HCT116 (cell line): ENCODE measurements around the genes ANP32A and PAQR5.

GRCh38 chr15:68162161-68162668 lies 42.9 kb downstream of the CALML4 start:
- RRBS, result no CpG with 5 or more reads among the region's 2 CpGs

GRCh38 chr15:68290485-68291118 lies 13.1 kb downstream of the FEM1B start:
- RRBS, result no CpG with 5 or more reads among the region's 9 CpGs

DNA sequence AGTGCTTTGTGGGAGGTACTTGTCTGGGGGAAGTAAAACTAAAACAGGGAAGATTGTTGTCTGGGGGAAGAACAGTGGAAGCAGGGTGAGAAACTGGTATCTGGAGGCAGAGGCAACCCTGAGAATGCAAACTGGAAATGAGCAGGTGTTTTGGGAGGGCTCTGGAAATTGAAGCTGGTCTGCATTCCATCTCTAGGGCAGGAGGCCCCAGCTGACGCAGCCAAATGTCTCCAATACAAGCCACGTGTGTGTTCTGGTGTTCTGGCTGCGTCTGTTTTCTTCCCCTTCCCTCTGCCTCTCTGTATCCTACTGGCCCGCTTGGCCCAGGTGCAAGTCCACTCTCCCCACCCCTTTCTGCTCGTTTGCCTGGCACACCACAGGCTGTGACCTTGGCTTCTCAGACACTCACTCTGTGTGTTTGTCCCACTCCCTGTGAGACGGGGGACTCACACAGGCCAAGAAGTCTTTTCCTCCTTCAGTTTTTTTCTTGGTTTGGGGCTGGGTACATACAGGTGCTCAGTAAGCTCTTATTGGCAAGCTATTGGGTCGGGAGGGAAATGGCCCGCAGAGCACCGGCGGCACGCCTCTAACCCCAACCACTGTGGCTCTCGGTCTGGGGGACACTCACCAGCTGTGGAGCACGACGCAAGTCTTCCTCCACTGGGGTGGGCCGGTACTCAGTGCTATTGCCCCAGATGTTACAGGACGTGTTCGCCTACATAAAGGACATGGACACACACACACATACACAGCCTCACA lies 33.0 kb downstream of the FEM1B start:
- RRBS, result no CpG with 5 or more reads among the region's 17 CpGs

- RRBS, result no CpG with 5 or more reads among the region's 6 CpGs
Observed at GRCh38 chr15:68579925-68580396, 1.2 kb downstream of the CORO2B start.

GRCh38 chr15:68602025-68602351 lies 23.2 kb downstream of the CORO2B start:
- RRBS, result no CpG with 5 or more reads among the region's 5 CpGs

GRCh38 chr15:68640672-68641780 lies 62.2 kb downstream of the CORO2B start:
- RRBS, result no CpG with 5 or more reads among the region's 17 CpGs

DNA sequence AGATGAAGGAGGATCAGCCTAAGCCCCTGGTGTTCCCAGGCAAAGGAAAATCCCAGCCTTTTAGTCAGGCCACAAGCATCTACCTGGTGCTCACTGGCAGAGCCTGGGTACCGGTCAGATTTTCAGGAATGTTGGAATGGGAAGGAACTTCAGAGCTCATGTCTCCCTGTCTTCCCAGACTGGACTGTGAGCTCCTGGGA lies 117.9 kb downstream of the CORO2B start:
- RRBS, result no CpG with 5 or more reads among the region's 1 CpG

GRCh38 chr15:68820710-68820953 lies at the start of gene ANP32A:
Gene ANP32A (minus strand): TSS chr15:68820895.
- RRBS, result no CpG with 5 or more reads among the region's 27 CpGs

- RRBS, result 2% methylated on average over 41 of the region's 79 CpGs
Observed at GRCh38 chr15:68820954-68821710, 437 bp upstream of the ANP32A start.

GRCh38 chr15:69181349-69182151 lies 21.1 kb downstream of the GLCE start:
- RRBS, result no CpG with 5 or more reads among the region's 5 CpGs

DNA sequence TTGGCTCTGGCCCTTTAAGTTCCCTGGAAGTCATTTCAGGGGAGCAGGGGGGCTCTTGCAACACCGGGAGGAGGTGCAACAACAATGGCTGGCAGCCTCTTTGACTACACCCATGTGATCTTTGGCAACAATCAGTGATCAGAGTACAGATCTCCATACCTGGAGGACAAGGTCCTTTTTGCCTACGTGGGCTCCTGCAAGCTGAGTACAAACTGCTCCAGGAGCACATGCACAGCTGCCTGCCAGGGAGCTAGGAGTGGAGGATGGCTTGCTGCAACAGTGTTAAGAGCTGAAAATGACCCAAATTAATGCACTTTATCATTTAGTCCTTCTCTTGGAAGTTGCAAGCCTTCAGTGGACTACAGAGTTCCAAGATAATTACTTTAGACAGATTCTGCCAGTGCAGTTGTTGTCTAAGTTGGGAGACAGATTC lies 64.0 kb downstream of the GLCE start:
- RRBS, result no CpG with 5 or more reads among the region's 2 CpGs

DNA sequence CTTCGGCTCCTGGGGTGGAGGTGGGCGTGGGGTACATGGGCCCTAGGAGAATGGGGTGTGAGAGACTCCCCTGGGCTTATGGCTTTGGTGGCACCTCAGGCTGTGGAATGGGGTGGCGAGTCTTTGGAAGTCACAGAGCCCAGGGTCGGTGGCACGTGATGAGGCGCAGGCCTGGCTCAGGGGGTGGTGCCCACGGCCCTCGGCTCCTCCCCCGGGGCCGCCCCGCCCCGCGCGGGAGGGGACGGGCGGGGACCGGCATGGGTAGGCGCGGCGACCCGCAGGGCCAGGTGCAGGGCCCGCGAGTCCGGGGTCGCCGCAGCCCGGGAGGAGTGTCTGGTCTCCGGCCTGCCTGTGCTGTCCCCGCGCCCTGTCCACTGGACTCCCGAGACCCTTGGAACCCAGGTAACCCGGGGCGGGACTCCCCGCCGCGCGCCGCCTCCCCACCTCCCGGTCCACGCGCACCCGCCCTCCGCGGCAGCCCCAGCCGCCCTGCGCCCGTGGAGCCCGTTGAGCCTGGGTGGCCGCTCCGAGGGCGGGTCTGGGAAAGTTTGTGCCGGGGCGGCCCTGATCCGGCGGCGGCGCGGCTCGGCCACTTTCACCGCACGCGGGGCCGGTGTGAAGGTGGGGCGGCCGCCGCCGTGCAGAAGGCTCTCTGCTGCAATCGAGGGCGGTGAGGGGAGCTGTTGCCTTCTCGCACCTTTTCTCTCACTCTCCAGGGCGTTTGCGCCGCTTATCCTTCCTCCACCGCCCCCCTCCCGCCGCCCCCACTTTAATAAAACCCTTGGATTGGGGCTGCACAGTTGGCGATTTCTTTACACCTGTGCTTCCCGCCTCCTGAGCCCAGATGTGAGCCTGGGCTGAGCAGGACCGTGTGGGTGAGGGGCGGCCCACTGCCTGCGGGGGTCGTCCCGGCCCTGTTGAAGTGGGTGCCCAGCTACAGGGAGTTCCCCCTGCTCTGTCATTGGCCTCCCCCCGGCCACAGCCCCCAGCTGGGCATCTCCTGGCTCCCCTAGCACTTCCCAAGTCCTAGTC lies at the start of gene PAQR5:
PAQR5 (plus strand) TSS at position 258 of the 1,032 bp plus-strand sequence.
- RRBS, result 2% methylated on average over 49 of the region's 84 CpGs

DNA sequence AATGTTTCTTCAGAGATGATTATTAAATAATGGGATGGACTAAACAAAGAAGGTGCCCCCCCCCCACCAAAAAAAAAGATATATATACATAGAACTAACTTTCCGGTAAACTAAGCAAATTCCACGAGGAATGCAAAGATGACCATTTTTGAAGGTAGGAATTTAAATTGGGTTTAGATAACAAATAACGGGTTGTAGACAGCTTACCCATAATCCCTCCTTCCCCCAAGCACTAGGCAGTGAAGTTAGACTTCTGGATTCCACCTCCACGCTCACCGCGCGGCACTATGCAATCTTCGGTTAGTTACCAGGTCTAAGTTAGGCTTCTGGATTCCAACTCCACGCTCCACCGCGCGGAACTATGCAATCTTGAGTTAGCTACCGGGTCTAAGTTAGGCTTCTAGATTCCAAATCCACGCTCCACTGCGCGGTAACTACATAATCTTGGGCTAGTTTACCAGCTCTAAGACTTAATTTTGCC lies 805 bp upstream of the RPLP1 start:
- RRBS, result no CpG with 5 or more reads among the region's 16 CpGs

DNA sequence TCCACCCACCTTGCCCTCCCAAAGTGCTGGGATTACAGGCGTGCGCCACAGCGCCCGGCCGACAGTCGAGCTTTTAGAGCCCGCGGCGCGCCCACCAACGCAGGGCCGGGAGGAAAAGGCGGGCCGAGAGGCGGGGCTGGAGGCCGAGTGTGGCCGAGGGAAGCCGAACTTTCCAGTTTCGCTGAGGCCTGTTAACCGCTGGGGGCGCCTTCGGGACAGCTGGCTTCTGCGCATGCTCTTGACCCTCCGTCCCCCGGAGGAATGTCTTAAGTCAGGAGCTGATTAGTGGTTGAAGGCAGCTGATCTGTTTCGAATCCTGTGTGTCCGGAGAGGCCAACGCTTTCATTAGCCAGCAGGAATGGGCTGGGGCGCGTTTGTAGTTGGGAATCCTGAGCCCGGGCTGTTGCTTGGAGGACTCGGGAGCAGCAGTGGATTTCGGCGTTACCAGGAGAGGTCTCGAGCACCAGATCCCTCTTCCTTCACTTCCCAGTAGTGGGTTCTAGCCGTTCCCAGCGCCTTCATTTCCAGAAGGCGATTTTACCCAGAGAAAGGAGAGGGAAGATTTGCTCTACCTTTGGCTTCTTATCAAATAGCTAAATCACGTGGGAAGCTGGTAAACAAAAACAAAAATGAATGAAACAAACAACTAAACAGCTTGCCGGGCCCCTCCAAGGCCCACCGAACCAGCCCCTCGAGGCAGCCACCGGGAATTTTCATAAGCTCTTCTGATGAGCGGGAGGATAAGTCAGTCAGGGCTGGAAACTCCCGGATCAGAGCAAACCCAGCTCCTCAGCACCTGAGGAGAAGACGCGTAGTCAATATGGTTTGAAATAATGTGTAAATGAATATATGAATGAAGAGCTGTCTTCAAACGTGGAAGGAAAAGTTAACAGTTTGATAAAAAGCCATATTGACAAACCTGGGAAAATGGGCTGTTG lies 10.3 kb downstream of the RPLP1 start:
- RRBS, result 22% methylated on average over 21 of the region's 48 CpGs

DNA sequence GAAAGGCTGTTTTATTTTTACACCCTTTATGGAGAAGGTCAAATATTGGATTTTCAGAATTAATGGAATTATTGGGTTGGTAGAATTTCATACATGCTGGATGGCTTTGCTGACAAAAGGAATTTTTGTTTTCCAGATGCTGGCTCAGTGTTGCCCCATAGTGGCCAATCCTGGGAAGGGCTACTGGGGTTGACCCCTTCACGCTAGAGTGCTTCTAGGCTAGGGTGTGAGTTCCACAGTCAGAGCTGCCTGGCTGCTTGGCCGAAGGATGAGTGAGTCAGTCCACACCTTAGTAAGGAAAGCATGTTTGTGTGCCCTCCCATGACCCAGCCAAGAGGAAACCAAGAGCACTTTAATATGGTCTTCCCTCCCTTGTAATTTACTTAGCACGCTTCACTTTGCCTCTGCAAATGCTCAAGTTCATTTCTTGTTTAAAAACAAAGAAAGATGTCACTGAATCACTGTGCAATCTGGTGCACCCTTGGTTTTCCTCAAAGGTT lies 13.4 kb downstream of the RPLP1 start:
- RRBS, result no CpG with 5 or more reads among the region's 3 CpGs

- RRBS, result 68% methylated on average over 4 of the region's 17 CpGs
Observed at GRCh38 chr15:69548628-69549192, 96.1 kb downstream of the RPLP1 start.

DNA sequence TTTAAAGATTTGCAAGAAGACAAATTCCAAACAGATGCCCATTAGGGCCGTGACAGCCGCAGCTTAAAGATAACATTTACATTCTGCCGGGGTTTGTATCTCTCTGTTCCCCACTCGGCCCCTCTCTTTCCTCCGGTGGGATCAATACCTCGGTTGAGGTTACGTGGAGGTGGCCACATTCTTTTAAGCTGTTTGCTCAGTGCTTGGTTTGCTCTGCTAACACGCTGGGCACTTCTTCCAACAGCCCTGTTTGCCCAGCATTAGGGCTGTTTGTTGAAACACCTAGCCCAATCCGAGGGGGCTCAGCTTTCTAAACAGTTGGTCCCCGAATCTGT lies 108.6 kb downstream of the RPLP1 start:
- RRBS, result 100% methylated on average over 2 of the region's 10 CpGs

DNA sequence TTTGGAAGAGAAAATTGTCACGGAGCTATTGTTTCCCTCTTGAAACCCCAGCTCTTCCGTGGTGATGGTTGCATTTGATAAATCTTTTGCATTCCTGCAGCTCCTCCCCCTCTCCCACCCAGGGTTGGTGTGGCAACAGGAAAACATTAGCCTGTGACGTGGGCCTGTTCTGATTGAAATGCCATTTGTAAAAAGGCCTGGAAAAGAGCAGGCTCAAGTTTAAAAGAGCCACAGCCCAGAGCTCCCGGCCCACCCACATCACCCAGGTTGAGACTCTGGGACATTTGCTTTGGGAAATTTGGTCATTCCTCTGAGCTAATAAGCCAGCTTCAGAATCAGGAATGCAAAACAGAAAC lies 282.5 kb downstream of the RPLP1 start:
- RRBS, result no CpG with 5 or more reads among the region's 4 CpGs

GRCh38 chr15:70023225-70023605 lies 74.5 kb downstream of the TLE3 start:
- RRBS, result no CpG with 5 or more reads among the region's 4 CpGs

DNA sequence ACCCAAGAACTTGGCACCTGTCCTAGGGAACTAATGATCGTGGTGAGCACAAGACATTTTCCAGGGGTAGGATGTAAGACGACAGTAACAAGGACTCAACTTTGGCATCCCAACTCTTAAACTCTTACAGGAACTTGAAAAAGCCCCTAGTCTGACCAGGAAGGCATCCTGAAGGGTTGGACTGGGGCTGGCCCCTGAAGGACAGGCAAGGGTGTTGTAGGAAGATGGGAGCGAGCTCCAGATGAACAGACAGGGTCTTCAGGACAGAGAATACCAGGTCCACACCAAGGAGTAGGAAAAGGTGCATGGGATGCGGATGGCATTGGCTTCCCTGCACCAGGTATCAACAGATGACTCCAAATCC lies 32.2 kb downstream of the TLE3 start:
- RRBS, result no CpG with 5 or more reads among the region's 4 CpGs